GM06990 (cell line): ENCODE data around the genes ZCCHC12, RHOXF1, ATP1B4, CT47B1, CT47A4 and CT47A1.

DNA sequence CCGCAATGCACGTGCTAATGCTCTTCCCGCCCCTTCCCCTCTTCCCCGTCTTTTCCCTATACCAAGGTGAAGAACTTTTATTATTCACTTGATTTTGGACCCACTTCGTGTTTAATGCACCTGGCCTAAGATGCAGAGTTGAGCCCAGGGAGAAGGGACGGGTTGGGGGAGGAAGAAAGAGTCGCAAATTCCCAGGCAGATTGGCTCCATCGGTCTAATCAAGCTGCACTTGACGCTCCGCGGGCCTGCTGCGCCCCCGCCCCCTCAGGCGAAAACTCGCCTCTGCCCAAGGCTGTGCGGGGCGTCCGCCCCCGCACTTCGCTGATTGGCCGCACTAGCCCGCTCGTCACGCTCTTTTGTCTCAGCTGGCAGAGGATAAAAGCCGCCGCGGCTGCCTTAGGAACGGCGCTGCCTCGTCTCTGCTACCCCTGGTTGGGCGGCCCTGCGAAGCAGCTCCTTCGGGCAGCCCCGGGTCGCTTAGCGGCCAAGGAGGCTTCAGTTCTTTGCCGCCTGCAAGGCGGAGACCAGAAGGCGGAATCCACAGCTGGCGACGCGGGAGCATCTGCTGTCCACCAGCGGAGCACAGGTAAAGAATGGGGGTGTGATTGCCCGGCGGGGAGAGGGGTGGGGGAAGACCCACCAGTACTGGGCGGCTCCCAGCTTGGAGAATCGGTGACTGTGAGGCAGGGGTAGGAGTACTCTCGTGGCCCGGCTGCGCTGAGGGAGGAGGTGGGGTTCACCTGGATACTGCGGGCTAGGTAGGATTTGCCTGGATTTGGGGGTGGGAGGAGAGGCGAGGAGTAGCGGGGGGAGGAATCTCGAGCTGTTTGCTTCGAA, at the start of gene ZCCHC12:
TSS of gene ZCCHC12 (plus strand) at position 405 of the 837 bp plus-strand sequence.
- RRBS: 11% methylated on average over 2 of the region's 55 CpGs

DNA sequence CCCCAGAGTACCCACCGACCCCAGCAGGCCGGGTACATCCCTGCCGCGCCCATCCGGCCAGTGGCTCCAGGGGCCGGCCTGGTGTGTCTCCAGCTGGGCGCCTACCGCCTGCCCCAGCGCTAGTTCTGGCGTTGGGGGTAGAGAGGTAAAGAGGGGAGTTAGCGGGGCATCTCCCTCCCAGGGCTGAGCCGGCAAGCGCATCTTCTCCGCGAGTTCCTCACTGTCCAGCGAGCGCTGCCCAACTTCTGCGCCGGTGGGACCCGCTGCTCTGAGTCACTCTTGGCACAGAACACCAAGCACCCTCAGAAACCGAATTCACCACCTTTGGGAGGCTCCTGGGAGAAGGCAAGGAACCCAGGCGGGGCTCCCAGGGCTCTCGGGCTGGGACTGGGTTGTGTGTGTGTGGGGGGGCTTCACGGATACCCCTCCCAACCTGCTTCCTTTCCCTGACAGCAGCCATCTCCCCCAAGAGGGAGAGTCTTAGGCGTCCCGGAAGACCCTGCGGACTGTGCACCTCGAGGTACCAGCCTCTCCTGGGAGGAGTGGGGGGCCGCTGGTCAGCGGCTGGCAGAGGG, 607 bp upstream of the LONRF3 start:
- RRBS: 35% methylated on average over 10 of the region's 30 CpGs

GRCh38 chrX:118983110-118983995, 8.9 kb downstream of the LONRF3 start:
- RRBS: no CpG with 5 or more reads among the region's 11 CpGs

DNA sequence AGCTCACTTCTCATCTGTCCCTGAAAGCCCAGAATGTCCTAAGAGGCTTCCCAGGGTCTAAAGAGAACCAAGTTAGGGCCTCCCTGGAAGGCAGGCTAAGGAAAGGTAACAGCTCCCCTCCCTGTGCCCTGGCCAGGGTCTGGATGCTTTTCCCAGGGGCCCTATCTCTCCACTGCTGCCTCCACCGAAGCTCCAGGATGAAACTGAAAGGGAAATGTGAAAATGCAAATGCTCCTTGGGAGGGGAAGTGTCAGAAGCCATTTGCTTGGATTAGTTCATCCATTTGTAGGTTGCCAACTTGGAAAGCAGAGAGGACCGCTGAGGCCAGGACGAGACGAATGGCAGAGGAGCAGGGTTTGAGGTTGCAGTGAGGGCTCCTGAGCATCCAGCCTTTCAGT, 46.0 kb upstream of the PGRMC1 start:
- RRBS: no CpG with 5 or more reads among the region's 4 CpGs

GRCh38 chrX:119423301-119424022, 24.3 kb downstream of the SLC25A43 start:
- RRBS: no CpG with 5 or more reads among the region's 18 CpGs

DNA sequence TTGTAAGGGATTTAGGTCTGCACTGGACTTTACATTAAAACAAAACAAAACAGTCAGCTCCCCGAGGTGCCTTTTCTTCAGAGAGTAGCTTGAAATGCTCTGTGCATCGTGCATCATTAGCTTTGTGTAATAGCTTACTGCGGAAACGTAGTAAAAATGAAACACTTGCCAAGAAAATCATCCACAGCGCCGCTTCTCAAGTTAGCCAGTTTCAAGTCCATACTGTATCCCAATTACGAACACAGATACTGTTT, 32.3 kb downstream of the UBE2A start:
- RRBS: no CpG with 5 or more reads among the region's 7 CpGs

DNA sequence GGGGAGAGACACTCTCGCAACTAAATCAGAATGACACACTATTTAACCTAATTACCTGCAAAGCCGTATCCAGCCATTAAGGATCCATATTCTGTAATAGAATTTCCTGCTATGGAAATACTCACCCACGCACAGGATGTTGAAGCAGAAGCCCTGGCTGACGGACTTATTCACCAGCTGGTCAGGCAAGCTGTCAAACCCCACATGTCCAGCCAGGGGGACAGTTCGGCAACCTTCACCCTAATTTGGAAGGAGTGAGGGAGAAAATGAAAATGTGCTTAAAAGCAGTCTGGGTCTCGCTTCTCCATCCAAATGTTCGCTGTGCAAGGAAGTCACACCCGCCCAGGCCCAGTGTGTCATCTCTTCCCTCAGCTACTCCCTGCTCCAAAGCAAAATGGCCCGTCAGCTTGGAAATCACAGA, 17.5 kb downstream of the SEPTIN6 start:
- RRBS: no CpG with 5 or more reads among the region's 9 CpGs

GRCh38 chrX:119753616-119754205, 4.7 kb upstream of the SOWAHD start:
- RRBS: no CpG with 5 or more reads among the region's 7 CpGs

DNA sequence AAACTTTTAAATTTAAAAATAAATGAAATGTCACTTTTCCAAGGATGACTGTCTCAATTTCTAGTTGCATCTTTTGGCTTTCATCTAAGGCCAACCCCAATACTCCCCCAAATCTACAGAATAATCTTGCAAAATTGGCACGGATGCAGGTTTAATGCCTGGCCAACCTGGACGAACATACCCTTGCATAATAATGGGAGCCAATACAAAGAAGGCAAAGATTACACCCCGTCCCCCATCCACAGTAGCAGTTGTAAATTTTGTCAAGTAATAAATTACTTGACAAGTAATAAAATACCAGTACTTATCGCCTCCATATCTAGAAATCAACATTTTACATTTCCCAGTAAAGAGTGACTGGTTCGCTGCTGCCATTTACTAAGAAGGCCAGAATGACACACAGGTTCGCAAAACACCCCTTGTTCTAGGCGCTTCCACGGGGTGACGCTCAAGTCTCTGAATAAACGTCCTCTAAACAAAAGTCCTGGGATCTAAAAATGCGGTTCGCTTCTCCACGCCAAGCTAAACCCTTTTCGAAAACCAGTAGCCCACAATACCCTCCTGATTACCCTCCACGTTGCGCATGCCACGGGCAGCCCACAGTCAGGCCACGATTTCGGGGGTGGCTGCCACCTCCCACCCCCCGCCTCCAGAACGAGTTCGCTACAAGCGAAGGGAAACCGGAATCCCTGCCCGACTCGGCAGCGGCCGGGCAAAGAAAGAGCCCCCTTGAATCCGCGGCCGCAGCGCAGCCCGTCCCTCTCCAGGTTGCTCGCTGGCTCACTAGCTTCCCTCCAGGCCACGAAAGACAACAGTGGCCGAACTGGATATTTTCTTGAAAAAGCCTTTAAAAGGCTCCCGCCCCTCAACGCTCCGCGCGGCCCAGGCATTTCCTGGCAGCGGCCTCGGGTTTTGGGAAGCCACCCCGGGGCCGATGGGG, 540 bp downstream of the RPL39 start:
- RRBS: no CpG with 5 or more reads among the region's 45 CpGs

GRCh38 chrX:119844921-119845496, 7.8 kb downstream of the UPF3B start:
- RRBS: no CpG with 5 or more reads among the region's 5 CpGs

GRCh38 chrX:120115694-120116007, at the start of gene RHOXF1:
TSS of gene RHOXF1 (minus strand) at chrX:120115913.
- RRBS: no CpG with 5 or more reads among the region's 14 CpGs

- RRBS: no CpG with 5 or more reads among the region's 5 CpGs
Measured at GRCh38 chrX:120212670-120213507, 37.7 kb upstream of the ZBTB33 start.

DNA sequence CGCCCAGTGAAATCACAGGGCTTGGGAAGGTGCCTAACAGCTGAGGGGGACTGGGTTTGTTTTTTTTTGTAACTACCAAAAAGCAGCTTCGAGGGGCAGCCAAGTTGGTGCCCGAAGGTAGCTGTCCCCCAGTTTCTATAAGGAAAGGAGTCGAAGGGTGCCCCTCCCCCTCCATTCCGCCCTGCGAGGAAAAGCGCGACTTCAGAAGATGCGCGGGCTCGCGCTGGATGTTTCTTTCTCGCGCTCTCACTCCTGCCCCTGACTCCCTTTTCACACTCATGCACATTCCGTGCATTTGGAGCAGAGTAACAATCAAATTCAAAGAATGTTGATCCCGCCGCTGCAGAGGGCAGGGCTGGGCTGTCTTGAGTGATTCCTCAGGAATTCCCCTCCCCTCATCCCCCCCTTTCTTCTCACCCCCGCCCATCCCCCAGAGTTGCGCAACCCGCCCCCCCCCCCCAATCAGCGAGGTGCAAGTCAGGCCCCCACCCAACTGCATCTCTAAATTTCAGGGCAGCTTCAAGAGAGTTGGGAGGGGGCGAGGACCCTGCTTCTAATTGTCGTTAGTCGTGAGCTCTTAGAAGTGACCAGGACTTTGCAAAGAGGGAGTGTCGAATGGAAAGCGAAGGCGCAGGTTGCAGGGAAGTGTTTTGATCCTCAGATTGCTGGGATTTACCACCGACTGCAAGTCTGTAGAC, 830 bp downstream of the TMEM255A start:
- RRBS: no CpG with 5 or more reads among the region's 28 CpGs

DNA sequence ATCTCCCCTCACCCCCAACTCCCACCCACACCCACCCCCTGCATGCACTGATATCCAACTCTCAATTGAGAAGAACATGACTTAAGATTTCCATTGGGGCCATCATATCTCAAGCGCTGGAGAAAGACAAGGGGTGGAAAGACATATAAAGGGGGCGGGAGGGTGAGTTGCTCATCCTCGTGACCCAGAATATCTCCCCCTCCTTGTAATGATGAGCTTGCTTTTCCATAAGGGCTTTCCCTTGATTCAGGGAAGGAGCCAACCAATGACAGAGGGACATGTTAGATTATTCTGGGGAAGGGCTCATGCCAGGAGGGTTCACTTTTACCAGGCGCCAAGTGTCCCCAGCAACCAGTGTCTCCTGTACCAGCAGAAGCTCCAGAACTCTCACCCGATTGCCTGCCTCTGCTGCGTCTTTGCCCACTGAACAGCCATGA, at the start of gene ATP1B4:
TSS of gene ATP1B4 (plus strand) at position 354 of the 437 bp plus-strand sequence.
- RRBS: no CpG with 5 or more reads among the region's 6 CpGs

- RRBS: no CpG with 5 or more reads among the region's 8 CpGs
Measured at GRCh38 chrX:120875756-120876138, at the start of gene CT47B1. TSS of gene CT47B1 (minus strand) at chrX:120875866.

DNA sequence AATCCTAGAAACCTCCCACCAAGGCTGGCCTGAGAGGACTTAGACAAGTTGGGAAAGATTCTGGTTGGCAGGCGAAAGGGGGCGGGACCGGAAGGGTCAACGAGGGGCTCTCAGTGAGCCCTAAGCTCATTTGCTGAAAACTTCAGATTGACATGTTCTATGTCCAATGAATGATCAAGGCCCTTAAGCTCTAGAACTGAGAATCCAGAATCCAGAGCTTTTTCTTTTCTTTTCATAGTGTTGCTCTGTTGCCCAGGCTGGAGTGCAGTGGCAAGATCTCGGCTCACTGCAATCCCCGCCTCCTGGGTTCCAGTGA, at the start of gene CT47A4:
TSS of gene CT47A4 (minus strand) at position 69 of the 316 bp plus-strand sequence.
- RRBS: no CpG with 5 or more reads among the region's 6 CpGs

GRCh38 chrX:120985685-120986011, at the start of gene CT47A1:
TSS of gene CT47A1 (minus strand) at chrX:120985760.
- RRBS: no CpG with 5 or more reads among the region's 7 CpGs

GRCh38 chrX:122727435-122727765, 456.7 kb upstream of the GRIA3 start:
- RRBS: no CpG with 5 or more reads among the region's 3 CpGs

DNA sequence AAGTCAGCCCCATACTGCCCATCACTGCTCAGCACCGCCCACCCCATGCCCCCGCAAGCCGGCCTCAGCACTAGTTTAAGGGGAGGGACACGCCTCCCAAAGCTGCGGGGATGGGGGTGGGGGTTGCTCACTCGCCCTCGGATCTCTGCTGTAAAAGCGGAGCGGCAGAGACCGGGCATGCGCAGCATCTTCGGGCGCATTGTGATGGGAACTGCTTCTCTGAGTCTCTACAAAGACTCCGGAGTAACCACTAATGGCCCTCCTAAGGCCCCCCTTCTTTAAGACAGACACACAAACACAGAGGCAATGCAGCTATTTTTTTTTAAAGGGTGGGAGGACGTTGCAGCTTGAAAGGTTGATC, 735 bp upstream of the GRIA3 start:
- RRBS: 35% methylated on average over 7 of the region's 15 CpGs

GRCh38 chrX:123185080-123185527, 1.0 kb downstream of the GRIA3 start:
- RRBS: 23% methylated on average over 4 of the region's 21 CpGs